Myometrial cell (primary cell): ENCODE results near the gene CABLES2.

DNA sequence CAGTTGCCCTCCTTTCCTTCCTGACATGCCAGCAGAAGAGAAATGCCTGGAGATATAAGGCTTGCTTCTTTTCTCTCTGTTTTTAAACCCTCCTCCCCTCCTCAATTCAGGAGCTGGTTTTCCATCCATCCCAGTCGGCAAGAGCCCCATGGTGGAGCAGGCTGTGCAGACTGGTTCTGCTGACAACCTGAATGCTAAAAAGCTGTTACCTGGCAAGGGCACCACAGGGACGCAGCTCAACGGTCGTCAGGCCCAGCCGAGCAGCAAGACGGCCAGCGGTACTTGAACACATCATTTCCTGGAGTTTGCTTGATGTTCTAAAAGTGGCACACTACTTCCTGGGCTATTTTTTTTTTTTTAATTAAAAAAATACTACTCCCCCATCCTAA lies 7.4 kb downstream of the LSM14B start:
- RAMPAGE, long total RNA = no peak

- RAMPAGE, long total RNA = no peak
Observed at GRCh38 chr20:62130064-62130375, 7.7 kb downstream of the LSM14B start.

DNA sequence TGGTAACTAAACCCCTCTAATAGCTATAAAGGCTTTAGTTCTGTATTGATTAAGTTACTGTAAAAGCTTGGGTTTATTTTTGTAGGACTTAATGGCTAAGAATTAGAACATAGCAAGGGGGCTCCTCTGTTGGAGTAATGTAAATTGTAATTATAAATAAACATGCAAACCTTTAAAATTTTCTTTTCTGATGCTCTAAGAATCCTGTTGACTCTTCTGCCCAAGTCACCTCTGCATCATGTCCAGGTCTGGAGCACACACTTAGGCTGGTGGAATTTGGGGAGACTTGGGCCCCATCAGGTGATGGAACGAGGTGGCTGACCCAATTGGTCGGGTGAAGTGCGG lies 8.0 kb downstream of the PSMA7 start:
- RAMPAGE, long total RNA = no peak

DNA sequence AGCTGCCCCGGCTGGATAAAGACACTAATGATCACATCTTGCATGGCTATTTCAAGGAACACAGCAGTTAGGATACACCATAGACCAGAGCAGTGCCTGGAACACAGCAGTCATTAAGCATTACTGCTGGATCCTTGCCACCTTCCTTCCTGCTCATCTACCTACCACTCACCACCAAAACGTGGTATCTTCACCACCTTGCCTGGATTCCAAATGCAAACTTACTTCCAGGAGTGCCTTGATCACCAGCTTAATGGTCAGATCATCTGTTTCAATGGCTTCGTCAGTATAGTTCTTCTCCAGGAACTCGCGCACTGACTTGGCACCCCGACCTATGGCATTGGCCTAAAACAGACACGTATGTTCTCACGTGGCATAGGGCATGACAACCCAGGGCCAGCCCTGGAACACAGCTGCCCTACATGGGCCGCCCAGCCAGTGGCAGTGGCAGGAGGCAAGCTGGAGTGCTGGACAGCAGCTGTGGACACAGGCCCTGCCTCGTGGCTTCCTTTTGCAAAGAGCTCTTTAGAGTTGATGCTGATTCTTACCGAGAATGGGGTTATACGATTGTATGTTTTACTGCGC lies 5.2 kb downstream of the PSMA7 start:
- RAMPAGE, long total RNA = no peak

DNA sequence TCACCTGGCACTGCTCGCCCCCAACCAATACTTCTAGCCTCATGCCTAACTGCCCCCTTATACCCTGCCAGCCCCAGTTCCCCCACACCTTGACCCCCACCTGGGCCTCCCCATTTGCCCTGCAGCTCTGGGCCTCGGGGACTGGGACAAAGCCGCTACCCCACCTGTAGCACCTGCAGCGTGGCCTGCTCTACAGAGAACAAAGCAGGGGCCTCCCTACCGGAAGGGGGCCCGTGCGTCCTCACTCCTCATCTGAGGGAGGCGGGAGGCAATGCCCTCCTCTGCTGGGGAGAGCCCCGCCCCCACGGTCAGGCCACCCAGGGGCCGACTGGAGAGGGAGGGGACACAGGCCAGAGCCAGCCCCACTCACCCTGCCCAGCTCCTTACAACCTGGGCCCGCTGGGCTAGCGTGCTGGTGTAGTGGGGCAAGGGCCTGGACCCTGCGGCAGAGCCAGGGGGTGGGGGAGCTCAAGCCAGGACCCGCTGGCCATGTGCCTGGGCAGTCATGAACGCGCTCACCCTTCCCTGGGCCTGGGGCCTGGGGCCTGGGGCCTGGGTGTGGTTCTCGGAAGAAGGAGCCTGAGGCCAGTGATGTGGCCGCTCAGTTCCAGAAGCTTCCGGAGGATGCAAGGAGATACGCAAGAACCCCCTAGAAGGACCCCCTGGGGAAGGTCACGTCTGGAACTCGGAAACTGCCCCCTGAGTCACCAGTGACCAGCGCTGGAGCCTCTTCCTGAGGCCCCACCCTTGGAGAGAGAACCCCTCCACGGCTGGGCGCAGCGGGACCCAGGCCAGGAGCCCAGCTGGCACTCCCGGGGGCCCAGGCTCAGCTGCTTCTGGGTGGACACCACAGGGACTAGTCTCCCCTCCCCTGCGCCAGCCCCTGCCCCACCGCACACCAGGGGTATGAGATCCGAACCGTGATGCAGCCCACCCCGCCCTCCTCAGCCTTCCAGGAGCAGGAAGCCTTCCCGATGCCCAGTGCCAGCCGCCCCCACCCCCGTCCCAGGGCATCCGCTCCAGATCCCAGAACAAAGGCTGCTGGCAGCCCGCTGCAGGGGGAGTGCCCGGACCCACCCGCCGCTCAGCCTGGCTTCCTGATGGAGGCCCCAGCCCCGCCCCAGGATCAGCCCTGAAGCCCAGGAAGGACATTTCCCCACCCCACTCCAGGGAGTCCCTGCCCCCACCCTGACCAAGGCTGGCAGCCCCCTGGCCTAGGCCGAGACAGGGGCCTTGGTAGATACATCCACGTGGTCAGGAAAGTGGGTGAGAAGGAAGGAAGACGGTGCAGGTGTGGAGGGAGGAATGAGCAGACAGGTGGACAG lies 7.7 kb downstream of the LAMA5 start:
- RAMPAGE, long total RNA = no peak

- RAMPAGE, long total RNA = no peak
Observed at GRCh38 chr20:62388038-62389116, 1.5 kb downstream of the RPS21 start.

DNA sequence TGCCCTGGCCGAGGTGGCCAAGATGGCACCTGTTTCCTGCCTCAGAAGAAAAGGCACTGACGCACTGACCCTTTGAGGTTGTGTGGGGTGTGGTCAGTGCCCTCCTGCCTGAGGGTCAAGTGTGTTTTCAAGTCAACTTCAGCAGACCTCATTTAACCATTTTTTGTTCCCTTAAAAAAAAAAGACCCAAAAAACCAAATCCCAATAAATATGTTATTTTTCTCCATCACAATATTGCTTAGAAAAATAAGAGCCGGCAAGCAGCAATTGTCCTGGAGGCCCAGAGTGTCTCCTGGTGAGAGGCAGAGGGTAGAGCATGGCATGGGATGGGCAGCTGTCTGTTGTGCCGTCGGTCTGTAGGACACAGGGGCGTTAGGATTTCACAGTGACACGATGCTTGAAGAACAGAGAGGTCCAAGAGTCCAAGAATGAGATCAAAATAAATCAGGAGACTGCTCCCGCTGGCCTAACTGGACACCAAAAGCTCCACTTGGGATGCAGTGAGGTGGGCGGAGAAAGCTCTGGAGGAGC lies 3.0 kb downstream of the RPS21 start:
- RAMPAGE, long total RNA = no peak

GRCh38 chr20:62390416-62390769 lies 3.5 kb downstream of the RPS21 start:
- RAMPAGE, long total RNA = no peak

DNA sequence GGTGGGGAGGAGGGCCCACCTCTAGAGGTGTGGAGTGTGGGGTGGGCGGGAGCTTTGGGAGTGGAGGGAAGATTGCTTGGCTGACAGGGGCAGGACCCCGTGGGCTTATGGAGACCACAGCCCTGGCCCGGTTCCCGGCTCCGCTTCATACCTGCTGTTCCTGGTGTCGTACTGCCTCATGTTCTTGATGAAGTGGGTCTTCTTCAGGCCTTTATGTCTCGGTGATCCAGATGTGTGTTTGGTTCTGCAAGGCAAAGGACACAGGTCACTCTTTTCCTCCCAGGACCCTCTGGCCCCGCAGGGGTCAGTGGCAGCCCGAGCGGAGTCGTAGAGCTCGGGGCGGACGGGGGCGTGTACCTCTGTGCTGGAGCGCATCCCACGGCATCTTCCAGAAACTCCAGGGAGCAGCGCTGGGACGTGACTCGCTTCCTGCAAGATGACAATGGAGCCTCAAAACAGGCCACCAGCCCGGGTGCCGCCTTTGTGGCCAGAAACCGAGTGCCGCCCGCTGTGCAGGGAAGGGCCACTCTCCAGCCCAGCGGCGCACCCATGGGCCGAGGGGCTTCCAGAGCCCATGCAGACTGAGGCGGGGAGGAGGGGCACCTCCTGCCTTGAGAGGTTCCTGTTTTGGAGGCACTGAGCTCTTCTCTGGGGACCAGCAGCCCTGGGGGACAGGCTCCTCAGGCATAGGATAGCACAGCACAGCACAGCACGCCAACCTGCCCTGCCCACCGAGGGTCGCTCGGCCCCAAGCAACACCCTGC lies 9.4 kb downstream of the RPS21 start:
- RAMPAGE, long total RNA = no peak

GRCh38 chr20:62406658-62407996 lies at the start of gene CABLES2:
TSS of gene CABLES2 (minus strand) at chr20:62407285.
- RAMPAGE, long total RNA = no peak

- RAMPAGE, long total RNA = no peak
Observed at GRCh38 chr20:62433737-62434133, 6.4 kb upstream of the RBBP8NL start.

- RAMPAGE, long total RNA = no peak
Observed at GRCh38 chr20:62481987-62482987, 6.5 kb upstream of the GATA5 start.

- RAMPAGE, long total RNA = no peak
Observed at GRCh38 chr20:62687197-62687640, 21.4 kb upstream of the NTSR1 start.

- RAMPAGE, long total RNA = no peak
Observed at GRCh38 chr20:62716174-62716692, 7.6 kb downstream of the NTSR1 start.

- RAMPAGE, long total RNA = no peak
Observed at GRCh38 chr20:62768400-62769017, 27.8 kb upstream of the MRGBP start.

GRCh38 chr20:62878100-62878606 lies 16.5 kb upstream of the TCFL5 start:
- RAMPAGE, long total RNA = no peak

GRCh38 chr20:62879350-62880355 lies 18.0 kb upstream of the TCFL5 start:
- RAMPAGE, long total RNA = no peak

- RAMPAGE, long total RNA = no peak
Observed at GRCh38 chr20:62895707-62896865, 30.2 kb downstream of the DIDO1 start.

DNA sequence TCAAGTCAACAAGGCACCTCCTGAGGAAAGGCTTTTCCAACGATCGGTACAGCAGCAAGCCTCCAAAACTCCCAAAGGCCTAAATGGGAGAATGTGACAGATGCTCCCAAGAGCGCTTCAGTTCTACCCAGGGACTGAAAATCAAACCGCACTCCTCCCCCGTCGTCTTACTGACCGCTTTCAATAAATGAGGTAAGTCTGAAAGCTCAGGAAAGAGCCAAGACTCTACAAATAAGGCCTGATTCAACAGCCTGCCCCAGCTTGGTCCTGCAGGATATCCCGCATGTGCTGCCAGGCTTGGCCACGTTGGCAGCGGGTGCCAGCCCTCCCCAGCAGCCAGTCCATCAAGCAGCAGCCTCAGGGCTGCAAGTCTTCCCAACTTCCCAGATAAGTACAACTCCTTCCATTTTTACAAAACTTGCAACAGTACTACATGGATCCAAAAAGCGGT lies 28.3 kb downstream of the DIDO1 start:
- RAMPAGE, long total RNA = no peak

- RAMPAGE, long total RNA = no peak
Observed at GRCh38 chr20:62905810-62906634, 20.3 kb downstream of the DIDO1 start.